ENCODE measurements around a stretch of chr1.

GRCh38 chr1:172914422-172914832 is 136.3 kb downstream of the TNFSF18 start:
- RRBS, result no CpG with 5 or more reads among the region's 2 CpGs

- RRBS, result no CpG with 5 or more reads among the region's 8 CpGs
Observed at GRCh38 chr1:173205301-173206237, 1.6 kb downstream of the TNFSF4 start.

- RRBS, result no CpG with 5 or more reads among the region's 3 CpGs
Observed at GRCh38 chr1:173409680-173410041, 67.5 kb upstream of the PRDX6 start.

GRCh38 chr1:173424758-173425428 is 52.2 kb upstream of the PRDX6 start:
- RRBS, result no CpG with 5 or more reads among the region's 2 CpGs

DNA sequence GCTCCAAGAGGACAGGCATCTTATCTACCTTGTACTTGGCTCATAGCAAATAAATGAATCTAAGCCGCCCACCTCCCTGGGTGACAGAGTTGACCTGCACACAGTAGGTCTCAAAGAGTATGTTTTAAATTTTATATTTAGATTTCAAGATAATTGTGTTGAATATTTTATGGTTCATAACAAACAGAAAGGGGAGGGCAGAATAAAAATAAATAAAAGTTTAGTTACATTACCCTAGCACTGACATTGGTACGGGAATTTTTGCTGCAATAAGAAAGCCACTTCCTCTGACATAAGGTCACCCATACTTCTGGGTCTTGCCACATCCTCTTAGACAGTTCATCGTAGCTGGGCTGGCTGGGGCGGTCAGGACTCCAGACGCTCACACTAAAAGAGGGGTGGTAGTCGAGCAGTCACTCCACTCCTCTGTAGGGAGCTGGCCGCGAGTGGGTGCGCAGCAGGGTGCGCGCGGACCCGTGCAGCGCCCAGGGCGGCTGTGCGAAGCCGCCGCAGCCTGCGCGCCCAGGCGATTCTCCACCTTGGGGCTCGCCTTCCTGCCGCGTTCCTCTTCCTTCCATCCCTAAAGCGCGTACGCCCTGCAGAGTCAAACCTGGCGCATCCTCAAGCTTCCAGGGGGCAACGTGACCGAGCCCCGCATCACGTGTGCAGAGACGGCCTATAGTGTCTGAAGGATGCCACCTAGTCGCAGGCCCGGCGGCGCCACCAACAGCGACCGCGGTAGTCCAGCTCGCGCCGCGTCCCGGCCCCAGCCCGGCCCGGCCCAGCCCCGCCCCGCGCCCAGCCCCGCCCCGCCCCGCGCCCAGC is 524 bp upstream of the PRDX6 start:
- RRBS, result under 1% methylated on average over 17 of the region's 54 CpGs

GRCh38 chr1:173865323-173866479 is 2.5 kb upstream of the ZBTB37 start:
- RRBS, result no CpG with 5 or more reads among the region's 5 CpGs

DNA sequence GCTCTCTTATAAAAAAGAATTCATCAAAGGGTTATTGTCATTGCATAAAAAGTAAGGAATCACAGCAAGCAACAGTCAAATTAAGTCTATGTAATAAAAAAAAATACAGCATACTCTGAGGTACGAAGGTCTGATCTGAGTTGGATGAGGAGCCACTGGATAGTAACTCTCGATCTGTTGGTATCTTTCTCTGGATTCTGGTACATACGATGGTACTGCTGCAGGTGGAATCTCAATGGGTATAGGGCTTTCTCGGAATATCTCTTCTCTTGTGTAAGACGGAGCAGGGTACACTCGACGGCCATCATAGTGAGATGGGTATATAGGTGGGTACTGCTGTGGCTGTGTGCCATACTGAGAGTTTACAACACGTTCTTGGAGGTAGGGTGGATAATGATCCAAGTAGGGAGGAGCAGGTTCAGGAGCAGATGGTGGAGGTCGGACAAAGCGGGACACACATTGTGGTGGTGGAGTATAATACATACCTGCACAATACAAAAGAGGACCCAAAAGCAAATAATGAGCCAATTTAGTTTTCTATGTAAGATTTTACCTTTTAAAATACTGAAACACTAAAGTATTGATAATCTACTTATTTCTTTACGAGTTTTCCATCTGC is 44.6 kb upstream of the SERPINC1 start:
- RRBS, result no CpG with 5 or more reads among the region's 11 CpGs

- RRBS, result no CpG with 5 or more reads among the region's 3 CpGs
Observed at GRCh38 chr1:173970286-173970938, 51.7 kb downstream of the RC3H1 start.

- RRBS, result 3% methylated on average over 9 of the region's 61 CpGs
Observed at GRCh38 chr1:174021432-174022224, 529 bp downstream of the RC3H1 start.

- RRBS, result no CpG with 5 or more reads among the region's 4 CpGs
Observed at GRCh38 chr1:174471739-174472365, 24.1 kb downstream of the GPR52 start.

DNA sequence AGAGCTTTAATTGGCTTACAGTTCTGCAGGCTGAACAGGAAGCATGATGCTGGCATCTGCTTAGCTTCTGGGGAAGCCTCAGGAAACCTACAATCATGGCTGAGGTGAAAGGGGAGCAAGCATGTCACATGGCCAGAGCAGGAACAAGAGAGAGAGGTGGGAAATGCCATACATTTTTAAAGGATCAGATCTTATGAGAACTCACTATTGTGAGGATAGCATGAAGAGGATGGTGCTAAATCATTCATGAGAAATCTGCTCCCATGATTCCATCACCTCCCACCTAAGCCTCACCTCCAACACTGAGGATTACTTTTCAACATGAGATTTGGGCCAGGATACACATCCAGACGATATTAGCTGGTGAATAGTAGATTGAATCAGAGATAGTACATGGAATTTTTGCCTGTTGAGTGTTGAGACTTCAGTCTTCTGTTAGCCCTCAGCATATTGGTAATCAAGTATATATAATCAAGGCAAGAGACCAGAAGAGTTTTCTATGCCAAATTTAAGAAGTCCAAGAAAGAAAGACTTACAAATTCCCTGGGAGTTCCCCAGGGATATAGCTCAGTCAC is 75.0 kb downstream of the GPR52 start:
- RRBS, result no CpG with 5 or more reads among the region's 1 CpG

DNA sequence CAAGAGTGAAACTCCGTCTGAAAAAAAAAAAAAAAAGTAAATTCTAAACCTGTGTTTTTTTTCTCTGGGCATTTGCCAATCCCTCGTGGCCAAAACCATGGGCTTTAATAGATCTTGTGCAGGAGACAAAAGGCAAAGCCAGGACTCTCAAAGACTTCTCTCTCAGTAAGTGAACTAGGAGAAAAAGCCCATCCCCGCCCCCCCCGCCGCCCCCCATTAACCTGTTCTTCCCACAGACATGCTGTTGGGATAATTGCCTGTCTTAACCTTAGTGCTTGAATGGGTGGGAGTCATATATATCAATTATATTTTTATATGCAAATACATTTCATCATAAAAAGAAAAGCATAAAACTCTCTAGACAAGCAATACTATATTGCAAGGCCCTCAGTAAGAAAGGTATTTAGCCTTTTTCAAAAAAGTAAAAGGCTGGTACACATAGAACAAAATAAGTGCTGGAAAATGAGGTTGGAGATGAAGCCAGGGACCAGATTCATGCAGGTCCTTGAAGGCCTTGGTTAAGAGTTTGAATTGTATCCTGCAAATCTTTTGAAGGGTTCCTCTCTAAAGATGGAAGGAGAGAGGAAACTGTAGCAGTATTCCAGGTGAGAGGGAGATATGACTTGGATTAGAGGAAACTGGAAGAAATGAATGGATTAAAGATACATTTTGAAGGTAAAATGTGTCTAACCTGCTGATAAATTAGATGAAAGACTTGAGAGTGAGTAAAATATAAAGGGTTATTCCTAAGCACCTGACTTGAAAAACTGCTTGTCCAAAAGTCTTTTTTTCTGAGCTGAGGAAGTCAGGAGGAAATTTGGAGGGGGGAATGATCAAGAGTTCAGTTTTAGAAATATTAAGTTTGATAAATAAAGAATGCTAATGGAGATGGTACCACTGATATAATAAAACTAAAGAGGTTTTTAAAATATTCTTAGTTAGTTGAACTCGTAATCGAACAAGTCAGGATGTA is 165.1 kb upstream of the CACYBP start:
- RRBS, result no CpG with 5 or more reads among the region's 7 CpGs

DNA sequence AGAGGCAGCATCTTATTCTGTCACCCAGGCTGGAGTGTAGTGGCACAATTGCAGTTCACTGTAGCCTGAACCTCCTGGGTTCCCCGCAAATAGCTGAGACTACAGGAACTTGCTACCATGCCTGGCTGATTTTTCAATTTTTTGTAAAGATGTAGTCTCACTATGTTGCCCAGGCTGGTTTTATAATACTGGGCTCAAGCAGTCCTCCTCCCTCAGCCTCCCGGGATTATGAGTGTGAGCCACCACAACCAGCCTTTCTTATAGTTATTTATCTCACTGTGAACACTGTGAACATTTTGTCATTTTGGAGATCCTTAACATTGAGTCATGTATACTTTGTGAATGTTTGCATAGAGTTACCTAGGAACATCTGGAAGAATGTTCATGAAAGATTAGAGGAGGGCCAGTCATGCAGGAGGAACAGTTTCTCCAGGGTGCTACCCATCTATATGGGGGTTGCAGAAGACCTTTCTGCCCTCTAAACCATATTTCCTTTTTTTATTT is 127.1 kb upstream of the CACYBP start:
- RRBS, result no CpG with 5 or more reads among the region's 2 CpGs

DNA sequence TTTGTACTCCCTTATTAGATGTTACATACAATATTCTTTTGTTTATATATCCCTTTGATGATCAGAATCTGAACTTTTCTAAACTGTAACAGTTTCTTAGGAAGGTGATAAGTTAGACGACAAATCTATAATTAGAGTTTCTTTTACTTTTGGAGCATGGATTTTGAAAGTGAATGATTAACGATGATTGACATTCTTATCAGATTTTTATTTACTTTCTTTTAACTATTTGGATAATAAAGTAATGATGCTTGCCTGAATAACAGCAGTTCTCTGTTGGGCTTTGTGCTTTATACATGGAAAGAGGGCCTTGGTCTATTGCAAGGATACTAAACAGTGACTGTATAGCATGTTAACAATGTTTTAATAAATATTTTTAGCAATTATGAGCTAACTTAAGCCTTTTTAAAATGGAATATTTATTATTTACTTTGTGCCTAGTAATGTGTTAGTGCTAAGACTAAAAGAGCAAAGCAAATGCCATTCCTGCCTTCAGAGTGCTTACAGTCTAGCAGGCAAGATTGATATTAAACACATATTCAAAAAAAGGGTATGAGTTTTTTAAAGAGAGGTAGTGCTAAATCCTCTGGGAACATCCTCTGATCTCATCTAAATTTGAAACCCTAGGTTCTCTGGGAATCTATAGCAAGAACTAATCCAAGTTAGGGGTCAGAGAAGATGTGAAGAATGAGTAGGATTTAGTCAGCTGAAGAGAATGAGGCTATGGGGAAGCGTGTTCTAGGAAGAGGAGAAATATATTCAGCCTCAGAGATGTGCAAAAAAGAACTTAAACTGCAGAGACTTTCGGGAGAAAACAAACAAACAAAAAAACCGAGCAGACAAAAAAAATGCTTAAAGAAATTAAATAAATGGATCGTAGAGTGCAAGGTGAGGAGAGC is 101.1 kb upstream of the CACYBP start:
- RRBS, result no CpG with 5 or more reads among the region's 6 CpGs

DNA sequence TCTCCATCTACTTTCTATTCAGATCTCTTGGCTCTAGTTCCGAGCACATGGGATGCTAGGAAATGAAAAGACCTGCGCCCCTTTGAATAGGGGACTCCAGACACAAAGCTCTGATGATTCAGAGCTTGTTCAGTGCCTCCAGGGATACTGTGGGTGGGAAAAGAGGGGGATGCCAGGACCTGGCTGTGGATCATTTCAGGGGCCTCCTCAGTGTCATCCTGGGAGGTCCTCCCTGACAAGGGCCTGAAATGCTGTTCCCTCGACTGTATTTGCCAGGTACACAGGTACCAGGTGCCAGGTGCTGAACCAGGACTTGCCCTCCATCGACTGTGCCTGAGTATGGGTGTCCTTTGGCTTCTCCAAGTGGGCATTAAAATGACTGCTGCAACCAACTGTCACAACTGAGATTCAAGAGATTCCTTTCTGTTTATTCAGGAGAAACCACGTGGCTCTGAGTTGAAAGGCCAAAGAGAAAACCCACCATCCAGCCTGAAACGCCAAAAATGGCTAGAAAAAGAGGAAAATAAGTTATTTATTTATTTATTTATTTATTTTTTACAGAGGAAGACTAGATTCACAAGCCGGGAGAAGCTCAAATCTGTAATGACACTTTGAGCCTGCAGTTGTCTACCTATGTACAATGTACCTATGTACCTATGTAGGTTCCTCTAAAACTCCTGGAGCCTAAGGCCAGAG is 1.2 kb upstream of the KIAA0040 start:
- RRBS, result no CpG with 5 or more reads among the region's 7 CpGs

DNA sequence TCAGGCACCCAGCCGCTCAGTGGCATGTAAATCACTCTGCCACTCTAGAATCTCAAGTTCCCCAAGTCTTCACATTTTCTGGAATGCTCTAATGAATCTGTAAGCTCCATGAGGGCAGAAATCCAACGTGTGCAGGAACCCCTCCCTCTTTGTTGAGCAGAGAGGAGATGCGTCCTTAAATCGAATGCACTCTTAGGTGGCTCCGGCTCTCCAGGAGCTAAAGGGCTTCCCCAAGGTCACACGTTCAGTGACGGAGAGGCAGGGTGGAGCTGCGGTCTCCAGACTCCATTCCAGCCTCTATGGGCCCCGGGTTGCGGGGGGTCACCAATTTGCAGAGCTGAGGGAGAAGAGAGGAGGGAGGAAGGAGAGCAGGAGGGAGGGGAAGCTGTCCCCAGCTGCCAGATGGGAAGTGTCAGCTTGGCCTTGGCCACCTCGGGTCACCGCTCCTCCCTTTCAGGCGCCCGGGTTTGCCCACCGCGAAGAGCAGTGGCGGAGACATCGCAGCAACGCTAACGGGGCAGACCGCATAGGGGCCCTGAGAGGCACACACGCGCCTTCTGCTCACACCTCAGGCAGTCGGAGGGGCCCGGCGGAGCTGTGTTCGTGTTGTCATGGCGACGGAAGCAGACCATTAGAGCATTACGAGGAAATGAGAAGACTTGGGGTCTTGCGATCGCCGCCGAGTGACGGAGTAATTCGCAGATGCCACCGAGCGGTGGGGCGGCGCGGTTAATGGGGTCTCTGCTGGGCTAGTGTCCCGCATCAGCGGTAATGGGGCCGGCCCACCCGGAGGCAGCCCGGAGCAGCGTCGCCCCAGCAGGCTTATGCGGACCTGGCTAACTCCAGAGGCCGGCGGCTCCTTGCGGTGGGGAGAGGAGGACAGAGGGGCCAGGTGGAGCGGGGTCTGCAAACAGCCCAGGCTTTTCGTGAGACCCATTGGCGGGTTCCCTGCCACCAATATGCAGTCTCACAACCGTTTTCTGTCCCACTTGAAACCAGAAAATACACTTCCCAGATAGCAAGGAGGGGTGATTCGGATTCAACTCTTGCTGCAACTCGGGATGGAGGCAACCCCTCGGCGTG is 144.2 kb downstream of the TNR start:
- RRBS, result 76% methylated on average over 7 of the region's 60 CpGs

DNA sequence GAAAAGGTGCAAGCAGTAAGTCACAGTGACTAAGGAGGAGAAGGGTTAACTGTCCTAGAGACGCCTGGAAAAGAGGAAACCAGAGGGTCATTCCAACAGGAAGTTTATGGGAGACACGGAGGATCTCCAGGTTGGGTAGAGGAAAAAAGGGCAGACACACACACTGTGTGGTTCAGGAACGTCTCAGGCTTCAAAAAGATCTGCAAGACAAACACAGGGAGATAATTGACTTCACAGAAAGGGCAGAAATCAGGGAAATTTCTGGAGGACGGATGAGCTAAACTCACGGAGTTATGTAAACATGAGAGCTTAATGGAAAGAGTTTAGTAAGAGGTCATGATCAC is 96.4 kb upstream of the TNR start:
- RRBS, result no CpG with 5 or more reads among the region's 5 CpGs

DNA sequence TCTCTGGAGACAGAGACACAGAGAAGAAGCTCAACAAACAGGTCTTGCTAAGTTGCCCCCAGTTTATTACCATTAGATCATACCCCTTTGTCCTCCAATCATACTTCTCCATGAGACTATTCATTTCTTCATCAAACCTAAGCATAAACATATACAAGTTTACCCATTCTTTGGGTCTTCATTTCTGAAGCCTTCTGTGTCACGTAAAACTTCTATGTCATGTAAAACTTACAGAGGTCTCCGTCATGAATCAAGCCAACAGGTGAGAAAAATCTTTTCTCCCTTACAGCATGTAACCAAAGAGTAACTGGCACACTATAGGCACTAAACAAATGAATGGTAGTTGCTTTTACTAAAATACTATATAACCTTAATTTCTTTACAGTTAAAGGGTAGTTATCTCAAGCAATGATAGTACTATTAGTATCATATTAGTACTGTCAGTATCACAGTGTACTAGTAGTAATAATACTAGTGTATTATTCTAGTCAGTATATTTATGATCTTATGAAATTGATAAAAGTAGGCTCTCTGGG is 226.1 kb upstream of the TNR start:
- RRBS, result no CpG with 5 or more reads among the region's 2 CpGs

DNA sequence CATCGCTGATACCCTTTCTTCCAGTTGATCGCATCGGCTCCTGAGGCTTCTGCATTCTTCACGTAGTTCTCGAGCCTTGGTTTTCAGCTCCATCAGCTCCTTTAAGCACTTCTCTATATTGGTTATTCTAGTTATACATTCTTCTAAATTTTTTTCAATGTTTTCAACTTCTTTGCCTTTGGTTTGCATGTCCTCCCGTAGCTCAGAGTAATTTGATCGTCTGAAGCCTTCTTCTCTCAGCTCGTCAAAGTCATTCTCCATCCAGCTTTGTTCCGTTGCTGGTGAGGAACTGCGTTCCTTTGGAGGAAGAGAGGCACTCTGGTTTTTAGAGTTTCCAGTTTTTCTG is 200.0 kb downstream of the COP1 start:
- RRBS, result no CpG with 5 or more reads among the region's 10 CpGs

GRCh38 chr1:176066158-176066624 is 140.9 kb downstream of the COP1 start:
- RRBS, result no CpG with 5 or more reads among the region's 2 CpGs